SJCRH30 (cell line): ENCODE measurements around the gene TP53TG3C.

DNA sequence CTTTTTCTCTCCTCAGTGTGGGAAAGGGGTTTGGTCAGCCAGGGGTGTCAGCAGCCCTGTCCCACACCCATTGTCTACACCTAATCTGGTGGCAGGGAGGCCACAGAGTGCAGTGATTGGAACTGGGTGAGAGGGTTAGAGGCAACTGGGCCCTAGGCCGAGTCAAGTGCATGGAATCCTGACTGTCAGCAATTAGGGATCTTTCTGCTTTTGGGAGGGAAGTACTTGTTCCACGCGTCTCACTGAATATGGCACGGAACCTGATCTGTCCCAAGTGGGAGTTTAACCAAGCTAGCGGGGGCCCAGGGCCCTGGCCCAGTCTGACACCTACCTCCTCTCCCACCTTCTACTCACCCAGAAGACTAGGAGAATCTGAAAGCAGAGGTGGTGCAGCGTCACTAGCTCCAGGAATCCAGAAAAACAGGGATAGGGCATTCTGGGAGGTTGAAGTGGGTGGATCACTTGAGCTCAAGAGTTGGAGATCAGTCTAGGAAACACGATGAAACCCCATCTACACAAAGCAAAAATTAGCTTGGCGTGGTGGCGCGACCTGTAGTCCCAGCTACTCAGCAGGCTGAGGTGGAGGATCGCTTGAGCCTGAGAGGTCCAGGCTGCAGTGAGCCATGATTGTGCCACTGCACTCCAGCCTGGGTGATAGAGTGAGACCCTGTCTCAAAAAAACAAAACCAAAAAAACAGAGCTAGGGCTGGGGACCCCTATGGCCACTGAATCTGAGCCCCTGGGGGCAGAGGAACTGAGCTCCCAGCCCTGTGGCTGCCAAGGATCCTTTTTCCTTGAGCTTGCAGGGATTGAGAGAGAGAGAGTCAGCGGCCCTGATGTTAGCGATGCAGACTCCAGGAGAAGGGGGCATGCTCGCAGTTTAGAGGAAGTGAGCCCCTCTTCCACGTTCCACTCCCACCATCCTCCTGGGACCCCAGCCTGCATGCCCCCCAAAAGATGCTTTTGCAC lies 2.8 kb upstream of the KRBOX5 start:
- RAMPAGE, long total RNA: no peak

GRCh38 chr16:33193811-33194375 lies at the start of gene TP53TG3C:
TP53TG3C (plus strand) TSS chr16:33194226.
- RAMPAGE, long total RNA: no peak

- RAMPAGE, long total RNA: no peak
Observed at GRCh38 chr16:35169203-35169640, 1709.8 kb downstream of the TP53TG3F start.

GRCh38 chr16:35469014-35469437 lies 2009.6 kb downstream of the TP53TG3F start:
- RAMPAGE, long total RNA: no peak

DNA sequence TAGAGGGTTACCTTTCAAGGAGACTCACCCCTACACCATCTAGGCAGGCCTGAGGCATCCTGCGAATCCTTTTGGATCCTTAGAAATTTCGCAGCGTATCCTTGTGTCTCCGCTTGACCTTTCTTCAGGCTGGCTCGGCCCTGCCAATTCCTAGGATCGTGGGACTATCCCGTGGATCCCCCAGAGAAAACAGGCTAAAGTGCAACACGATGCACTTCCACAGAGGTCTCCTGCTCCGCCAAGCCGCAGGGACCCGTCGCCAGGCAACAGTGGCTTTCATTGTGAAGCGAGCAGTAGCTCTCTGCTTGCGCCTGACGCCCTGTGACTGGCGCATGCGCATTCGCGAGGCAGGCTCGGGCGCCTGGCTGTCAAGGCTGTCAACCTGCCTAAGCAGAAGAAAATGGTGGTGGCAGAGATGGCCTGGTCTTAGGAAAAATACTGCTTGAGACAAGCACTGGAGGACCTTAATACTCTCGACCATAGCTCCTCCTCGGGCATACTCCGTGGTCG lies 2335.9 kb downstream of the TP53TG3F start:
- RAMPAGE, long total RNA: no peak

- RAMPAGE, long total RNA: no peak
Observed at GRCh38 chr16:46853977-46854358, 23.0 kb upstream of the C16orf87 start.

DNA sequence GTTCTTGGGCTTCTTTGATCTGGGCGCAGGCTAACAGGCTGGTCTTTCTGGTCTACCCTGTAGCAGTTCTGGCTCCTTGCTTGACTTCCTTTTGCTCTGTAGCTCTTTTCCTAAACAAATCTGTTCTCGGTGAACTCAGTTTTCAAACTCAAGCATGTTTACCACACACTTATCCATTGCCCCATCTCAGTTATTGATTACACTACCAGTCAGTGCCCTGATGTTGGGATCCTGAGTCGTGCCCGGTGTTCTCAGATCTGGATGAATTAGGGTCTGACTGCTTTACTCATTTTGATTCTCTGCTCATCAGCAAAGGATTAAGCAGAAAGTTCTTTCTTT lies 36.5 kb downstream of the GPT2 start:
- RAMPAGE, long total RNA: no peak

DNA sequence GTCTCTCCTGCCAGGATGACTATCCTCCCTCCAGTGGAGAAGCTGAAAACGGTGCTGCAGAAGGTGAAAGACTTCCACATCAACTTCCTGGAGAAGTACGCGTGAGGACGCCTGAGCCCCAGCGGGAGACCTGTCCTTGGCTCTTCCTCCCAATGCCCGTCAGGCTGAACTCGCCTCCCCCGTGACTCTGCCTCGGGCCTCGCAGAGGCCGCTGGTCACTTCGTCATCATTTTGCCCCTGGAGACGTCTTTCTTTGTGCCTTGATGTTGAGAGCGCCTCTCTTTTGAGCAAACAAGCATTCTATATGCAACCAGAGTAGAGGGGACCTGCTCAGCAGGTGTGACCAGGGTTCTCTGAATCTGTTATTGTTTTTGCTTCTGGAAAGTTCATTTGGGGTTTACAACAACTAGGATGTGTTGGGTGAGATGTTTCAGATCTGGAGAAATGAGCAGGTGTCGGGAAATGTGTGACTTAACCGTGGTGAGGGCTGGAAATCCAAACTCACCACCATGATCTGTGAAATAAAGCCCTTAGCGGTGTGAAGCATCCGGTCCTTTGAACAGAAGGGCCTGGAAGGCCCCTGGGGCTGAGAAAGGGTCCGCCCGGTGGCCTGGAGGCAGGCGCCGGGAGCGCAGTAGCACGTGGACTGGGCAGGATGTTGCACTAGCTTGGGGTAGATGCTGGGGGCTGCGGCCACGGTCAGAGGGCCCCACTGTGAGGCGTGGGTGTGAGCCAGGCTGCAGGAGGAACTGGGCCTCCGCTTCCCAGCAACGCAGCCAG lies 44.4 kb downstream of the DNAJA2 start:
- RAMPAGE, long total RNA: no peak

- RAMPAGE, long total RNA: no peak
Observed at GRCh38 chr16:46957728-46958155, 15.7 kb downstream of the DNAJA2 start.

- RAMPAGE, long total RNA: no peak
Observed at GRCh38 chr16:47229666-47229865, 85.8 kb upstream of the NETO2 start.

DNA sequence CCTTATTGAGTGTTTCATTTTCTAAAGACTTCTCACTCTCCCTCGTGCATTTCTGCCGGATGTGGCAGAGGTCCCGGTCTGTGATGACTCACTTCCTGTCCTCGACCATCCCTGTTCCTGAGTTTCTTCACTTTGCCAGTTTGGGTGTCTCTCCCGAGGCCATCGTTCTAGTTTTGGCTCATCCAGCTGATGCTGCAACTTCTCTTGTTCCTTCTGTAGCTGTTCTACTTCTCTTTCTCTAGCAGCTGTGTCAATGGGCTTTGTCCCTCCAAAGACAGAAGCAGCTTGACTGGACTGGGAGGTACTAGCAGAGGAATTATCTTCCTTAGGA lies 104.4 kb downstream of the PHKB start:
- RAMPAGE, long total RNA: no peak

DNA sequence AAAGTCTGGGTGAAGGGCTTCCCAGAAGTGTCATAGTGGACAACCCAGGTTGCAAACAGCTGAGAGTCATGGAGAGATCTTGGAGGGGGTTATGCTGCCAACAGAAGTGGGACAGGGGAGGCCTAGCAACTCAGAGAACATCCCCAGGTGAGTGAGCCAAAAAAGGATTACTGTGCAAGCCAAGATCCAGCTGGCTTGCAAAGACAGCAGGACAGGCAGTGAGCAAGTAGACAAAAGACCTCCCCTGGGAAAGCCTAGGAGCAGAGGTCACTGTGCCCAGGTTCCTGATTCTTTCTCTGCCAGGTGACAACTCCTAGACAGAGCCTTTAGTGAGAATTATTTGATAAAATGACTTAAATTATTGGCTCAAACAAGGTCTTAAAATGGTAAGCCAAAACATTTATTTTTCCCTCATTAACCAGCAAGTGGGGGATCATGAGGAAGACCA lies 9.4 kb upstream of the LONP2 start:
- RAMPAGE, long total RNA: no peak

- RAMPAGE, long total RNA: no peak
Observed at GRCh38 chr16:48245167-48245435, 1.0 kb downstream of the LONP2 start.

GRCh38 chr16:48269893-48270520 lies 22.7 kb upstream of the ABCC11 start:
- RAMPAGE, long total RNA: no peak

- RAMPAGE, long total RNA: no peak
Observed at GRCh38 chr16:48275926-48276546, 28.7 kb upstream of the ABCC11 start.

DNA sequence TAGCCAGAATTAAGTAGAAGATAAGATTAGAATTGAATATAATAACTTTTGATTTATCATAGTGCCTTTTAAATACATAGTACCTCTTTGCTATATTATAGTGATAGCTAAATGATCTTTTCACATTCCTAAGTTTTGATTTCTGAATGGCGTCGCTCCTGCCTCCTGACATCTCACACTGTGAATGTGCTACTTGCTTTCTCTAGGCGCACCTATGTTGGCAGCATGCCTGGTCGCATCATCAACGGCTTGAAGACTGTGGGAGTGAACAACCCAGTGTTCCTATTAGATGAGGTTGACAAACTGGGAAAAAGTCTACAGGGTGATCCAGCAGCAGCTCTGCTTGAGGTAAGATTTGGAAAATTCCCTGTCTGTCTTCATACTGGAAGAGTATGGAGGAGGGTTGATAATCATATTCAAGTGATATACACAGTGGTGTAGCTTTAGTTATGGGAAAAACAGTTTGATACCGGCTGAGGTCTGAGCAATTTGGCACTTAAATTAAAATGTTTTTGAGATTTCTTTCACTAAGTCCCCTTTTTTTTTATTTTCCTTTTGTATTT lies 29.9 kb upstream of the ABCC11 start:
- RAMPAGE, long total RNA: no peak

GRCh38 chr16:48356901-48357572 lies 28.2 kb downstream of the SIAH1 start:
- RAMPAGE, long total RNA: no peak

DNA sequence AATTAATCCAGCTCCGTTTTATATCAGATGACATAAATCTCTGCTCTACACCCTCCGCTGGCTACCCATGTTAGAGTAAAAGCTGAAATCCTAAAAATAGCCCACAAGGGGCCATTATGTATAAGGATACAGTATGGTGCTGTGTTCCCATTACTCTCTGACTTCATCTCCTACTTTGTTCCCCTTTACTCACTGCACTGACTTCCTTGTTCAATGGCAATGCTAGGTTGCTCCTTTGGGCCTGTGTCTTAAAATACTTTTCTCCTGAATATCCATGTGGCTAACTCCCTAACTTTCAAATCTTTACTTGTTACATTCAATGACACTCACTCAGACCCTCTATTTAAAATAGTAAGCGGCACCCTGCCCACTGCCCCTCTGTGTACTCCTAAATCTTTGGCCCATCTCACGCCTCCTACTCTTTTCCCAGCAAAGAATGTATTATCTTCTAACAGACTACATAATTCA lies 11.5 kb downstream of the SIAH1 start:
- RAMPAGE, long total RNA: no peak

- RAMPAGE, long total RNA: no peak
Observed at GRCh38 chr16:48409768-48410807, 24.9 kb upstream of the SIAH1 start.

DNA sequence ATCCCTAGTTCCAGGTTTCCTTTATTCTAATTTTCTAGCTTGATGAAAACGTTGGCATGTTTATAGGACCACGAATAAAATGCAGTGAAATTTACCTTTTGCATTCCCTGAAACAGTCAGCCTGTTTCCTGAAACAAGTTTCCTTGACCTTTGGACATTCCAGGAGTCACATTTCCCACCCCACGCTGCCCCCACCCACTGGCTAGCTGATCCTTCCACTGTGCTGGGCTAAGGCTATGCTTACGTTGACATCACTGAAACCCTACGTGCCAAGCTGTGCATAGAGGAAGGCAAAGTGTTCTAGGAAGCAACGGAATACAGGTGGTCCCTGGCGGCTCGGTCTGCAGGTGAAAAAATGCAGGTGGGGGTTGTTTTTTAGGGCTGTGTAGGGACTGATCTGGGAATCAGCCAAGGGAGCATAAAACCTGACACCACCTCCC lies 83.9 kb downstream of the N4BP1 start:
- RAMPAGE, long total RNA: no peak